ENCODE measurements around a stretch of chr3.

- PRO-cap = no peak
Observed at GRCh38 chr3:197216191-197216611, 82.2 kb downstream of the DLG1 start.

- PRO-cap = no peak
Observed at GRCh38 chr3:197352096-197352773, 53.8 kb upstream of the DLG1 start.

DNA sequence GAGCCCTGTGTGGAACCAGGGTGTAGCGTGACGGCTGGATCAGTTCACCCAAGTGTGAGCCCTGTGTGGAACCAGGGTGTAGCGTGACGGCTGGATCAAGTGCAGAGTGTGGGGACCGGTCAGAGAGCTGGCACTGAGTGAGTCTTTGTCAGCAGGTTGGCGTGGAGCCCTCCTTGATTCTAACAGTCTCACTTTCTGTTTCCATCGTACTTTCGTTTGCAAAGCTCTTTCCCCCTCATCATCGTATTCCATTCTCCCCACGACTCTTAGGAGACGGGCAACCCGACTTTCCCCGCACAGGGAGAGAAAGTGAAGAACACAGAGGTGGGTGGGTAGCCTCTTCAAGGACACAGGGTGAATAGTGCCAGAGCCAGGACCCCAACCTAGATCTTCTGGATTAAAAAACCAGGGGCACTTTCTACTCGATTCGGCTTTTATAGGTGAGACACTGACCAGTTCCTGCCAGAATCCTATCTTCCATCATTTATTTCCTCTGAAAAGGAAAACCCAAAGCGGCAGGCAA lies 58.0 kb upstream of the DLG1 start:
- PRO-cap = unidirectional peak, minus-strand start at position 135 of the sequence

DNA sequence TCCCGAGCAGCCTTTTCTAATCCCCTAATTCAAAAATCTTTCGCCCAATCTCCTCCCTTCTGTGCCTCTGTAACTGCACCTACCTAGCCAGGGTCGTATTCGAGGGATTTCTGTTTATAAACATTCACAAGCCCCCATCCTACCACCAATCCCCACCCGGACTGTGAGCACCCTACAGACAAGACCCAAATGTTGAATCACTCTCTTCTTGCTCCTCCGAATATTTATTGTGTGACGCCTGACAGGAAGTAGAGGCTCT lies 1.7 kb downstream of the BDH1 start:
- PRO-cap = no peak

DNA sequence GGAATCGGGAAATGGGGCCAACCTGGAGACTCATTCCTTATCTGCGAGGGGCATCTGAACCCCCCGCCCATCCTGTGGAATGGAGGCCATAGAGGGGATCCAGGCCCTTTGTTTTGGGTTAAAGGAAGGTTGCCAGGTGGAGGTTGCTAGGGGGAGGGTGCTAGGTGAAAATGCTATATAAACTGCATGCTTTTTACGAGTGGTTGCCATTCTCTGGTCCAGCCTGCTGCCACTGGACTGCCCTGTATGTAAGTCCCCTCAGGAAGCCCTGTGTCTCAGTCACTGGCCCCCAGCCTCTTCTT lies 37.9 kb upstream of the BDH1 start:
- PRO-cap = no peak

DNA sequence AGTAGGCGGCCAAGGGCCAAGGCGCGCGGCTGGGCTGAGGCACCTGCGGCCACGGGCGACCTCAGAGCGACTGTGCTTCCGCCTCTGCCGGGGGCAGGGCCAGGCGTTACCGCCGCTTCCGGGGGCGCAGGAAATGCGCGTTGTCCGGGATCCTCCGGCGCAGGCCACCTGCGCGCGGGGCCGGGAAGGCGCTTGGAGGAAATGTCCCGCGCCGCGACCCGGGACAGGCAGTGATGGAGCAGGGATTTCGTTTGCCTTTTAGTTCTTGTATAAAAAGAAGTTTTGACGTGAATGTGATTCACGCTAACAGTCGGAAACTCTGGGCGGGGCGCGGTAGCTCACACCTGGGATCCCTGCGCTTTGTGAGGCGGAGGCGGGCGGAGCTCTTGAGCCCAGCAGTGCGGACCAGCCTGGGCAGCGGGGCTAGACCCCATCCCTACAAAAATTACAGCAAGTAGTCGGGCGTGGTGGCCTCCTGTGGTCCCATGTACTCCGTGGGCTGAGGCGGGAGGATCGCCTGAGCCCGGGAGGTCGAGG lies 81.9 kb downstream of the RUBCN start:
- PRO-cap = no peak

DNA sequence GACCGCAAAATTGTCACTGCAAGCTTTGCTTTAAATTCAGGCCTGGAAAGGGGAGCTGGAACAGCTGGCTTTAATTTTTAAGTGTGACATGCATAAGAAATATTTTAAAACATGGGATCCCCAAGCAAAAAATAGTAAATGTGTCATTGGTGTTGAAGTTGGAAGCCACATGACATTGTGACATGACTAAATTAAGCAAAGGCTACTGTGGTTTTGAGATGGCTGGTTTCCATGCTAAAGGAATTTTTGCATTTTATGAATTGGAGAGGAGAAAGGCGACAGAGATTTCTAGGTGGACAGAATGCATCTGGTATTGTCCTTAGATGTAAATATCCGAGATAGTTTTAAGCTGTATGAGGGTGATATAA lies 1.0 kb upstream of the FYTTD1 start:
- PRO-cap = no peak

DNA sequence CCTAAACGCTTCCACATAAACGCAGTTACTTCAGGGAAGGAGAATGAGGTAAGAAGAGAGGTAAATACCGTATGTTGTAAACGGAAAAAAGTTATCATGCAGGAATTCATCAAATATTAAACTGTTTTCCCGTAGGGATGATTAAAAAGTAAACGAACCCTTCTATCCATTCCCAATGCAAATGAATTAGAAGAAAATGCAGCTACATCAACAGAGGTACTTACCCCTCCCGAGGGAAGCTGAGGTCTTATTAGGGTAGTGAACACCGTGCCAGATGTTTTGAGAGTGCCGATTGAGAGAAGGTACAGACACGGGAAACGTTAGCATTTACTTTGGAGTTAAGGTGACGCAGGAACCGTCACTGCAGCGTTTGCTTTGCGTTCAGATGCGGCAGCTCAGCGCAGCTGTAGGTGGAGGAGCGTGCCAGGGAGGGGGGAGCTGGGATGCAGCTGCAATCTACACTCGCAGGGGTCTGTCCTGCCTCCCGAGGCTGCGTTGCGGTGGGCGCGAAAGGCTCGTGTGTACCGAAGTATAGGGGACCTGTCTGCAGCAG lies 562 bp upstream of the FYTTD1 start:
- PRO-cap = bidirectional peak, plus-strand start at position 426 of the sequence, minus-strand start at position 294 of the sequence

DNA sequence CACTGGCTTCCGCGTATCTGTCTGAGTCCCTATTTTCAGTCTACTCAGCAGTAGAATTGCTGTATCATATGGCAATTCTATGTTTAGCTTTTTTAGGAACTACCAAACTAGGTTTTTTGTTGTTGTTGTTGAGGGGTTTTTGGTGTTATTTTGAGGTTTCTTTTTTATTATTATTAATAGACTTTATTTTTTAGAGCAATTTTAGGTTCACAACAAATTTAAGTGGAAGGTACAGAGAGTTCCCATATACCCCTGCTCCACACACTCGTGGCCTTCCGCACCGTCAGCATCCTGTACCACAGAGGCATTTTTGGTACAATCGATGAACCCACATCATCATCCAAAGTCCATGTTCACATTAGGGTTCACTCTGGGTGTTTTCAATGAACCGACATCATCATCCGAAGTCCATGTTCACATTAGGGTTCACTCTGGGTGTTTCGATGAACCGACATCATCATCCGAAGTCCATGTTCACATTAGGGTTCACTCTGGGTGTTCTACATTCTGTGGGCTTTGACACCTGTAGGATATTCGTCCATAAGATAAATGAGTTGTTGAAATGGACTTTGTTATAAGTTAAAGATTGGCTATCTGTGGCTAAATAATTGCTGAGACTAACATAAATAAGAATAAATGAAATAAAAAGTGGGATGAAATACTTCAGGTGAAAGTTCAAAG lies 67.9 kb downstream of the LMLN start:
- PRO-cap = no peak

DNA sequence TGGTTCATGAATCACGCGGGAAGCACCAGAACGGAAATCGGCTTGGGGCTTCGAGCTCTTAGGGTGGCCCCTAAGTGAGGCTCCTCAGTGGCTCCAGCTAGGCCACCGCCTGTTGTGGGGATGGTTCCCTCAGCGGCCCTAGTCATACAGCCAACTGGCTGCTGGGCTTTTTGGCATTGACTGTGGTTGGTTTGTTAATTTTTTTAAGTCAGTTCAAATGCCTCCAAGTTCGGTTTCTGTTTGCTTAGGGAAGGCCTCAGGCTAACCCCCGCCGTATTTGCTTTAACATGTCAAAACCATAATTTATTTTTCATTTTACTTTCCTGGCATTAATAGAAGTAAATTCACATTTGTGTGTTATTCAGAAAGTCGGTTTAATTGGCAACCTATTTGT lies 198.1 kb downstream of the LMLN start:
- PRO-cap = no peak